Aorta (tissue), 1 donor: ENCODE results near the genes AMY1C and PRMT6.

DNA sequence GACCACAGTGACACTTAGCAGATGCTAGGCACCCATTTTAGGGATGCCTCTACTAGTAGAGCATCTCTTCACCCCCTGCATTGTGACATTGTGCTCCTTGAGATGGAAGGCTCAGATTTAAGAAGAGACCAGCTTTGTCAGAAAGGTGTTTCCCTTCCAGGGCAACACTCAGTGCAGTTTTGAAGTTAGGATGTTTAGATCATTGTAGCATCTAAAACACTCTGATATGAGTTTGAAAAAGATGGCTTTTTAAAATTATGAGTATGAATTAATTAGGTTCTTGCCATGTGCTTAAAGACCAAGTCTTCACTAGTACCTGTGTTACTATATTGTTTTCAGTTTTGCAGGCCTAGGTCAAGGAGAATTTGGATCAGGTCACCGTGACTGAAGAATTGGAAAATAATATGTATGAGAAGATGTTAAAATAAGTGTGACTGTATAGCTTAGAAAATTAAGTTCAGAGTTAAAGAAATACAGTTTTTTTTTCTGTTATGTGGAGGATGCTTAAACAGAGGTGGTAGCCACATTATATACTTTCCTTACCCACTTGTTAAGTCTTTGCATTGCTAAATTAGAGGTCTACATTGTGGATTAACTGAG is 45.0 kb downstream of the CDC14A start:
- PRO-cap = no peak

DNA sequence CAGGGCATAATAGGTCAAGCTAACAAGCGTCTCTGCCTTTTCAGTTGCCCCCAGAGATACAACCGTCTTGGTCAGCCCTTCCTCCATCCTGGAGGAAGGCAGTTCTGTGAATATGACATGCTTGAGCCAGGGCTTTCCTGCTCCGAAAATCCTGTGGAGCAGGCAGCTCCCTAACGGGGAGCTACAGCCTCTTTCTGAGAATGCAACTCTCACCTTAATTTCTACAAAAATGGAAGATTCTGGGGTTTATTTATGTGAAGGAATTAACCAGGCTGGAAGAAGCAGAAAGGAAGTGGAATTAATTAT is 12.8 kb downstream of the VCAM1 start:
- PRO-cap = no peak

DNA sequence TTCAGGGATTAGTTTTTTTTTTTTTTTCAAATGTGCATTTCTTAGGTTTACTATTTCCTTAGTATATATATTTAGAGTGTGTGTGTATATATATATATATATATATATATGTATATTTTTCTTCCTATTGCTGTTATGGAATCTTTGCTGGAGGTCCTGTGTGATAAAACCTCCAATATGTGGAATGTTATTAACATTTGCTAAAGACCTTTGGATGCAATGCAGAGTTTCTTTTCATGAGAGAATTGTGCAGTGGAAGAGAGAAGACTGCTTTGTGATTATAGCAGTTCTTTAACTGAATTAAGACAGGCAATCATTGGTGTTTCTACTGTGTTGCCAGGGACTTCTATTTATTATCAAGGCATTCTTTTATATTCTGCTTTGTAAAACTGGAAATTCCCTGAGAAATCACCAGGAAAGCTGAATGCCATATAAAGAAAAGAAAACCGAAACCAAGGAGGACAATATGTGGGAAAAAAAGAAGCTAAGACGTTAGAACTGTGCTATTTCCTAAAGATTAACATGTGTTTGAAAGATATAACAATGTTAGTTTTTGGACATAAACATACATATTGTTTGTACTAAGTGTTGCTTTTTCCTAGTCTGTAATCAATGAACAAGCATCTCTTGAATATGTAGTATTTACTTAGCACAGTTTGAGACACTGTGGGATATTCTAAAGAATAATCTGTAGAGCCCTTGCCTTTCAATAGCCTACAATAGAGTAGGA is 47.3 kb downstream of the EXTL2 start:
- PRO-cap = no peak

DNA sequence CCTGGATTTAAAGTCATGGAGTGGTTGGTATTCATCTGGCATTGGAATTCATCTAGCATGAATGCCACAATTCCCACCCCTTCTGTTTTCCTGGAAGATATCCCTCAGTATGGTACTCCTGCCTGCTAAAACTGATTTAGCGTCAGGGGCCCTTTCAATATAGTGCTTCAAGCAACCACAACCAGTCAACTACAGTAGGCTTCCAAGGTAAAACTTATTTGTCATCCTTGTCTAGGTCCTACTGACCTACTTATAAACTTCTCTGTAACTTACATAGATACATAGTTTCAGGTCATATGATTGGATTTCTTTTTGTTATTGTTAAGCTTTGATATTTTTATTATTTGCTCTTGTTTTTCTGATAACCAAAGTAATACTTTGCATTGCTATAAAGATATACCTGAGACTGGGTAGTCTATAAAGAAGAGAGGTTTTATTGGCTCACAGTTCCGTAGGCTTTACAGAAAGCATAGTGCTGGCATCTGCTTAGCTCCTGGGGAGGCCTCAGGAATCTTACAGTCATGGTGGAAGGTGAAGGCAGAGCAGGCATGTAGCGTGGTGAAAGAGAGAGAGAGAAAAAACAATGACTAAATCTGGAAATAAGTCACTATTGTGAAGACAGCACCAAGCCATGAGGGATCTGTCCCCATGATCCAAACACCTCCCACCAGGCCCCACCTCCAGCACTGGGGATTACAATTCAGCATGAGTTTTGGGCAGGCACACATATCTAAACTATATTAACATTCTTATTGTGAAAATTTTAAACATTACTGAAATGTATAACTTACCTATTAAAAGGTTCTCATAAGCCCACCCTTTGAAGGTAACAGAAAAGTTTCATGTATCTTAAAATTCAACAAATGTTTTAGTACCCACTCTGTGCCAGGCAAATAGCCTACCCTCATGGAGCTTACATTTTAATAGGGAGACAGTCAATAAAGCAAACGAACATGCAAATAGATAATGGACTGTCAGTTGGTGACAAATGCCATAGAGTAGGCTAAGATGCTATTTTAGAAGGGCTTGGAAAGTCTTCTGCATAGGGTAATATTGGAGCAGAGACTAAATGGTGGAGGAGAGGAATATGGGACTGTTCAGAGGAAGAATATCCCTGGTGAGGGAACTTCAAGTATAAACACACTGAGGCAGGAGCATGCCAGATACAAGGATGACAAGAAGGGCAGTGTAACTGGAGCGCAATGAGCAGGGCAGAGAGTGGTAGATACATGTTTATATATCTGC is 30.4 kb downstream of the SLC30A7 start:
- PRO-cap = no peak

- PRO-cap = no peak
These were observed 23.0 kb downstream of the DPH5 start for GRCh38 chr1:101002562-101003032.

- PRO-cap = no peak
These were observed 473 bp downstream of the DPH5 start for GRCh38 chr1:101024974-101025647.

GRCh38 chr1:101193549-101194112 is 43.2 kb upstream of the S1PR1 start:
- PRO-cap = no peak

GRCh38 chr1:101243487-101244173 is 6.8 kb downstream of the S1PR1 start:
- PRO-cap = no peak

DNA sequence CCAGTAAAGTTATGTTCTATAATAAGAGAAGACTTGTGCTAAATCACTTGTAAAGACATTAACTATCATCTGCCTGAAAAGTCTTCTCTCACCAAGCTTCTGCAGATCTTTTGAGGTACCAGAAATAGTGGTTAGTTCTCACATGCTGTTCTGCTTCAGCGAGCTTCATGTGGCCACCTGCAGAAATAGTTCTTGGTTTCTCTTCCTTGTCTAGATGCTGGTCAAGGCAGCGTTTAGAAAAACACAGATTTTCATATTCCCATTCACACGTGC is 11.0 kb downstream of the S1PR1 start:
- PRO-cap = no peak

- PRO-cap = no peak
These were observed 263.4 kb upstream of the OLFM3 start for GRCh38 chr1:102260190-102260503.

- PRO-cap = no peak
These were observed 459 bp upstream of the RNPC3 start for GRCh38 chr1:103524904-103525576.

DNA sequence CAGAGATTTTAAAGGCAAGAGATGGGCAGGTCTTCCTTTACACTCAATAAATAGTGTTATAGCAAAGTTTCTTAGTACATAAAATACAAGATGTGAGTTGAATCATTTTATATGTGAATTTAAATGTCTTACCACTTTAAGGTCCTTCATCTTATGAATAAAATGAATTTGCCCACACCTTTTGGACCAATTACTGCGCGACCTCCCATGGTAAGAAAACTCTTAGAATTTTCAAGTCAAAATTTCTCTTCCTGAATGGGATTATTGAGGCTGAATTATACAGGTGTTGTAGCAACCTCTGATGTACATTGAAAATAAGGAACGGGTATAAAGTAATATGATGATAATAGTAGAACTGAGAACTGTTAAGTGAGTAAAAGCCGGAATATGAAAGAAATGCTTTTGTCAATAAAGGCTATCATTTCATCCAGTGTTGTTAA is 10.5 kb downstream of the RNPC3 start:
- PRO-cap = no peak

GRCh38 chr1:103749715-103750003 is at the start of gene AMY1C:
TSS of gene AMY1C (plus strand) at chr1:103749898.
- PRO-cap = no peak

DNA sequence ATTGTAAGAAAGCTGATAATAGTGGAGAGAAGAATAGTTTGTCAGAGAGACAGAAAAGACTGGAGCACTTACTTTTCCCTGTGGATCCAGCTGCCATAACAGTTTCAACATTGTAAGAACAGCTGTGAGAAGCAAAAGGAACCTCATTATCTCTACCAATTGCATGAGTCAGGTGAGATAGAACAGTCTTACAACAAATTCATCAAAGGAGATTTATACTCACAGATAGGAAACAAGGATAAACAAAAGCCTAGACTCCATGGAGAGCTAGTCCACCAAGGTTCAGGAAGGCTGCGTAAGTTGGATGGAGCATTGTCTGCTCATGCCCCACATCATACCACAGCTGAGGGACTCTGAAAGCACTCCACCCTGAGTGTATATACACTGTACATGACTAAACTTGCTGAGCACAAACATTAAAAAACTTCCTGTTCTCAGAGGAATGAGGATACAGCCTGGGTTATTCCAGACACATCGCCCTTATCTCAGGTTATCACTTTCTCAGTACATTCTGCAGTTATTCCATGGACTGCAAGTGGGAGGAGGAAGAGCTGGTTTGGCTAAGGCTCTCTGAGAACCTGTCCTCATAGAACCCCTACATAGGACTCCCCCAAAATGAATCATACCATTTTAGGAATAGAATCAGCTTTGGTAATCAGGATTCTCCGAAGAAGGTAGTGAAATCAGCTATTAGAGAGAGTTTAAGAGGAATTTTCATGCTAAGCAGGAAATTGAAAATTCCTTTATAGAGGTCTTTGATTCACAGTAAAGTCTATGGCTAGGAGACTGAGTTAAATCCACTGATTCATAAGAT is 58.0 kb upstream of the PRMT6 start:
- PRO-cap = no peak

- PRO-cap = bidirectional peak, plus-strand start at chr1:107056743, minus-strand start at chr1:107056595
These were observed at the start of gene PRMT6 for GRCh38 chr1:107056375-107056899. TSS of gene PRMT6 (plus strand) at chr1:107056674.

DNA sequence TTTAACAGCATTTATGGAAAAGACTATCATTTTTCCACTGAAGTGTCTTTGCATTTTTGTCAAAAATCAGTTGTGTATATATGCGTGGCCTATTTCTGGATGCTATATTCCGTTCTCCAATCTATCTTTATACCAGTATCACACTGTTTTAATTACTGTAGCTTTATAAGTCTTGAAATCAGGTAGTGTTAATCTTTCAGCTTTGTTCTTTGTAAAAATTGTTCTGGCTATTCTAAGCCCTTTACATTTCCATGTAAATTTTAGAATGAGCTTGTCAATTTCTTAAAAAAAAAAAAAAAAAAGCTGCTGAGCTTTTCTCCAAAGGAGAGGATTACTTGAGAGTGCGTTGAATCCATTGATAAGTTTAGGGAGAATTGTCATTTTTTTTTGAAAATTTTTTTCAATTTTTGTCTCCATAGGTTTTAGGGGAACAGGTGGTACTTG is 229.1 kb downstream of the NTNG1 start:
- PRO-cap = no peak

DNA sequence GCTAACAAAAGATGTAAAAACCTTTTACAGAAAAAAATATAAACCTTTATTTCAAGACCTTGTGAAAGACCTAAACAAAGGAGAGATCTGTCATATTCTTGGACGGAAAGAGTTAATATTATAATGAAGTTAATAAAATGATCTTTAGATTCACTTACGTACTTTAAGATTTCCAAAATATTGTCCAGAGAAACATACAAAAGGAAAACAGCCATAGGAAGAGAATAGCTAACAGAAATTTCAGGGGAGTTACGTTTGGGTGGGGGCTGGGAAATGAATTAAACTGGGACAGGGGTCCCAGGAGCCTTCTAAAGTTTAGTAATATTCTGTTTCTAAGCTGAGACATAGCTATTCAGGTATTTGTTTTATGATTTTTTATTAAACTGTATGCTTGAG is 94.0 kb downstream of the SLC25A24 start:
- PRO-cap = no peak

DNA sequence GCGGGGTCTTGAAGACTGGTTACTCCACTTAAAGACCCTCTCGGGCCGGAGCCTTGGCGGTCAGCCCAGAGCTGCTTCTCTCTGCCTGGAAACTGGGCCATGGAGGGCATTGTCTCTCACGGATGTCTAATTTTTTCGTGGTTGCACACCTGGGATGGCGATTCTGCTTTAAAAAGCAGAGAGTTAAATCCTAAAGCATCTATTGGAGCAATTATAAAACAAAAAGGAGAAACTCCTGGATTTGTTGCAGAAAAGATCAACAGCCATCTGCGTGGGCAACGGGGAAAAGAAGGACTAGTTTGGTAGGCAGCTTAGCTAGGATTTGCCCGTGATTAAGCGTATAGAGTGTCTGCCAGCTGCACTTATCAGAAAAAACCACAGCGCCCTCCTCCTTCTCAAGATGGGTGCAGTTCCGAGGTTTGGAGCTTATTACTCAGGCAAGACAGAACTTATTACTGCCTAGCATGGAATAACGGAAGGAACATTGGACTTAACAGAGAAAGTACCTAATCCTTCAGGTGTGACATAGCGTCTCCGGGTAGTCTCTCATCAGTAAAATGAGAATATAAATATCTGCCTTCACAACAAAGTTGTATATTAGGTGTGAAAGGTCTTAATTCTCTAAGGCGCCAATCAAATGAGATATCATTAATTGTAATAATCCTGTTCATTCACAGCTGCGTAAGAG is 578 bp upstream of the SLC25A24 start:
- PRO-cap = no peak

DNA sequence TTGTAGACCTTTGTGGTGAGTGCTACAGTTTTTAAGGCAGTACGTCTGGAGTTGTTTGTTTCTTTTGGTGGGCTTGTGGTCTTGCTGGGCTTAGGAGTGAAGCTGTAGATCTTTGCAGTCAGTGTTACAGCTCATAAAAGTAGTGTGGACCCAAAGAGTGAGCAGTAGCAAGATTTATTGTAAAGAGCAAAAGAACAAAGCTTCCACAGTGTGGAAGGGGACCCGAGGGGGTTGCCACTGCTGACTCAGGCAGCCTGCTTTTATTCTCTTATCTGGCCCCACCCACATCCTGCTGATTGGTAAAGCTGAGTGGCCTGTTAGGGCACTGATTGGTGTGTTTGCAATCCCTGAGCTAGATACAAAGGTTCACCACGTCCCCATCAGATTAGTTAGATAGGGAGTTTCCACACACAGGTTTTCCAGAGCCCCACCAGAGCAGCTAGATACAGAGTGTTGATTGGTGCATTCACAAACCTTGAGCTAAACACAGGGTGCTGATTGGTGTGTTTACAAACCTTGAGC is 20.8 kb downstream of the HENMT1 start:
- PRO-cap = no peak

DNA sequence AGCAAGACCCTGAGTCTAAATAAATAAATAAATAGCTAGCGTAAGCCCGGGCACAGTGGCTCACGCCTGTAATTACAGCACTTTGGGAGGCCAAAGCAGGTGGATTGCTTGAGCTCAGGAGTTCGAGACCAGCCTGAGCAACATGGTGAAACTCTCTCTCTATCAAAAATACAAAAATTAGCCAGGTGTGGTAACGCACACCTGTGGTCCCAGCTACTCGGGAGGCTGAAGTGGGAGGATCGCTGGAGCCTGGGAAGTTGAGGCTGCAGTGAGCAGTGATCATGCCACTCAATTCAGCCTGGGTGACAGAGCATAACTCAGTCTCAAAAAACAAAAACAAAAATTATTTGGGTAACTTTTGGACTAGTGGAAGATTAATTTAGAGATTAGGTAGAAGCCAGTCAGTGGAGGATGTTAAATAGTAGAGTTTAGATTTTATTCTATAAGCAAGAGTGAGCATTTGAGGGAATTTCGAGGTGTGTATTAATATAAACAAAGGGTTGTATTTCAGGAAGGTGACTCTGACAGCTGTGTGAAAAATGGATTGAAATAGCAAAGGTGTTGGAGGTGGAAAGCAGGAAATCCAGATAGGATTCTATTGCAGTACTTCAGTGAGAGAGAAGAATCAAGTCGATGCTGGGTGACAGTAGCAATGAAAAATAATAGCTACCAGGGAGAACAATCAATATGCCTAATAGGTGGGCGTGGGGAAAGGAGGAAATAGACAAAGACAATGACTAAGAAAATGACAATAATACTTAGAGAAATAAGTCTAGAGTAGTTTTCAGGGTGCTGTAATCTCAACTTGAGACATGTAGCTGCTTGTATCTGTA is 2.2 kb downstream of the STXBP3 start:
- PRO-cap = no peak